Paraaortic lymph node (tissue), 1 donor: ENCODE measurements around the genes STK26, HPRT1 and SMIM10.

DNA sequence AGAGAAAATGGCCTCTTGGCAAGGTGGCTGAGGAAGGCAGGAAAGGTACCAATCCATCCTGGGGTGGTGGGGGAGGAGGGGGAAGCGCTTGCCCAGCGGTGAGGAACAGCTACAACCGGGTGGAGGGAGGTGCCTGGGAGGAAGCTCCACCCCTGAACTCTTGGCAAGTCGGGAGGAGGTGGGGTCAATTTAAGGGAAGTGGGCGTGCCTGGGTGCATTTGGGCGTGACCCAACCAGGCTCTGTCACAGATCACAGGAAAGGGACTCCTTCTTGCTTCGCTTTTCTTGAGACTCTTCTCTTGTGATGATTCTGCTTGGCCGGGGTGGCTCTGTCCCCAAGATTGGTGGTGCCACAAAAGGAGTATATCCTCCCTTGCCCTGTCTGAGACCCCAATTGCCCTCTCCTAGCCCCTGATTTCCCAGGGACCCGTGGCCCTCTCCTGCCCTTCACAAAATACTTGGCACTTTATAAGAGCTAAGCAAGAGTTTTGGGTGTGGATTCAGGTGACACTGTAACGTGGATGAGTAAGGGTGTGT lies 41.8 kb downstream of the BCORL1 start:
- PRO-cap = bidirectional peak, plus-strand start at position 246 of the sequence, minus-strand start at position 162 of the sequence; unidirectional peak, plus-strand start at position 246 of the sequence

GRCh38 chrX:130073876-130074396 lies 36.4 kb downstream of the ELF4 start:
- PRO-cap = no peak

DNA sequence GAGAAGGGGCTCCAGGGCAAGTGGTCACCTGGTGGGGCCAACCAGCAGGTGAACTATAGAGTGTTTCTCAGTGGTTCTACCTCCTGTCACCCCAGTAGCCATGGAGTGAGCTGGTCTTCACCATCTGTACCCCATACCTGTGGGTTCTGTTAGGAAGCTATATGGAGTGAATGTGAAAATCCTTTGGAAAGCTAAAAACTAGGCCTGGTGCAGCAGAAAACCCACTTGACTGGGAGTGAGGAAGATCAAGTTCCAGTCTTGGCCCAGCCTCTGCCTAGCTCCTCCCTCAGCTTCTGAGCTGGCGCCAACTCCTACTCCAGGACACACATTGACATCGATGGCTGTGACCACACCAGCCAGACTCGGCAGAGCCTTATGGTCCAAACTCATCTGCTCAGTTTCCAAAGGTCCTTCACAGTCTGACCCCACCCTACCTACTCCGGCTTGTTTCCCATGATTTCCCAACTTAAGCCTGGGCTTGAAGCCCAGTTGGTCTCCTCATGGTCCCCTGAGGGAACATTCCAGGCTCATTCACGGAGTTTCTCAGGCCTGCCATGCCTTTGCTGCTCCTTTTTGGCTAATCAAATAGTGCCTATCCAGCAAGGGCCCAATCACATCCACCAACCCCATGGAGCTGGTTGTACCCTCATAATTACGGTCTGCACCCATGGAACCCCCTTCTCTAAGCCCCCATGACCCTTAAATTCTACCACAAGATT lies 10.2 kb downstream of the ELF4 start:
- PRO-cap = no peak

GRCh38 chrX:130120270-130121574 lies 10.4 kb upstream of the ELF4 start:
- PRO-cap = unidirectional peak, minus-strand start at chrX:130121100

GRCh38 chrX:131831045-131831441 lies 192.1 kb upstream of the STK26 start:
- PRO-cap = no peak

DNA sequence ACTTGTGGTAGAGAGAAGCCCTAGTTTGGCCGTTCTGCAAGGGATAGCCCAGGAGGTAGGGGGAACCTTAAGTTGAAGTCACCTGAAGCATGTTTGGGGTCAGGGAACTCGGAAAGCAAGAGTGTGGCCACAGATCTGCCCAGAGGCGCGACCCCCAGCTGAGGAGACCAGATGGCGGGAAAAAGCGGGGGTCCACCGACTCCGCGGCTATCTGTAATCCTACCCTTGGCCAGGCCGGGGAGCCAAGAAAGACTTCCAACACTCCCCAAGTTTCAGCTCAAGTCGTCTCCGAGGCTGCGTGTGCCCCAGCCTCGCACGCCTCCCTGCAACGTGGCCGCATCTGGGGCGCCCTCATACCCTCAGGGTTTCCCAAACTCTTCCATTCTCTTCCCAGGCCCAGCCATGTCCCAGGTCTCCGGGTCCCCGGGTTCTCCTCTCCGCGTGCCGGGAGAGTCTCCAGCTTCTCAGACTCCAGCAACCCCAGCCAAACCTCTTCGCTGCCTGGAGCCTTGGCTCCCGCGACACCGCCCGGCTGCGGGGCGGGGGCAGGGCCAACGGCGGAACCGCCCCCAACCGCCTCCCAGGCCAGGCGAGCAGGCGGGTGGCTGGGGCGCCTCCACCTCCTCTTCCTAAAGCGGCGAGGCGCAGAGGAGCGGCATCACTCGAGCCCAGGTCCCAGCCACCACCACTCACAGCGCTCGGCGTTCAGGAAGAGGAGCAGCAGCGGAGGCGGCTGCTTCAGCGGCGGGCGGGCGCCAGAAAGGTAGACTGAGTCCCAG lies at the start of gene STK26:
STK26 (plus strand) TSS at position 658 of the 779 bp plus-strand sequence.
- PRO-cap = bidirectional peak, plus-strand start at position 658 of the sequence, minus-strand start at position 482 of the sequence

- PRO-cap = no peak
Observed at GRCh38 chrX:132119693-132120103, 8.1 kb downstream of the FRMD7 start.

DNA sequence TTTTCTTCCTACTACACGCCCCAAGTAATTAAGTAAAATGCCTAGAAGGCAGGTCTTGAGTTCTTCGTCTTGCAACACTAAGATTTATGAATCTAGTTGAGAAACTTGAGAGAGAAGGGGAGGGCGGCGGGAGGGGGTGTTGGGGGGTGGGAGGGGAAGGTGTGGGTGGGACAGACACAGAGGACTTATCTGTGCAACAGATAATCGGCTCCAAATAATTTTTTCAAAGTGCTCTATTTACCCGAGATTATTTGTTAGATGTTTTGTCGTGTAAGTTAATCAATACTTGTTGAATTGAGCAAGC lies 2.9 kb downstream of the RAP2C start:
- PRO-cap = no peak

GRCh38 chrX:132216708-132217821 lies 2.2 kb downstream of the RAP2C start:
- PRO-cap = bidirectional peak, plus-strand start at chrX:132217515, minus-strand start at chrX:132217369

DNA sequence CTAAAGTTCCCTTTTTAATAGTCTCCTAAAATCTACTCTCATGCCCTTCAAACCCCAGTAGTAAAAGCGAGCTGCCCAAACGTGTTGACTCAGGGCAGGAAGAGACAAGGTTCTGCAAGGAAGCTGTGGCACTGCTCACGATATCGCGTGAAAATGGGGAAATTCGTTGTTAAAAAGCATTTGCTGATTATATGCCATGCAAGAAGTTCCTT lies 555 bp downstream of the MBNL3 start:
- PRO-cap = no peak

DNA sequence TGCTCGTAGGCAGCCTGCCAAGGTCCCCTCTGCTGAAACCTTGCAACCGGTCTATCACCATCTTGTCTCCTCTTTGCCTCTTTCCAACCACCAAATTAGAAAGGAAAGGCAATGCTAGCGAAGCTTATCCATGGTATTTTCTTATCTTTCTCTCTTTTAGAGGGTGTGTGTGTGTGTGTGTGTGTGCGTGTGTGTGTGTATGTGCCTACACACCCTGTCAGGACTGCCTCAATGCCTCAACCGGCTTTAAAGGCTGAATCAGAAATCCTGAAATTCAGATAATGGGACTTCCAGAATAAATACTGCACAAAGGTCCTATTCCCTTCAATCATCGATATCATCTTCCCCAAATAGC lies 124.4 kb upstream of the MBNL3 start:
- PRO-cap = unidirectional peak, minus-strand start at position 237 of the sequence

GRCh38 chrX:132956285-132956822 lies 2.1 kb downstream of the HS6ST2 start:
- PRO-cap = no peak

DNA sequence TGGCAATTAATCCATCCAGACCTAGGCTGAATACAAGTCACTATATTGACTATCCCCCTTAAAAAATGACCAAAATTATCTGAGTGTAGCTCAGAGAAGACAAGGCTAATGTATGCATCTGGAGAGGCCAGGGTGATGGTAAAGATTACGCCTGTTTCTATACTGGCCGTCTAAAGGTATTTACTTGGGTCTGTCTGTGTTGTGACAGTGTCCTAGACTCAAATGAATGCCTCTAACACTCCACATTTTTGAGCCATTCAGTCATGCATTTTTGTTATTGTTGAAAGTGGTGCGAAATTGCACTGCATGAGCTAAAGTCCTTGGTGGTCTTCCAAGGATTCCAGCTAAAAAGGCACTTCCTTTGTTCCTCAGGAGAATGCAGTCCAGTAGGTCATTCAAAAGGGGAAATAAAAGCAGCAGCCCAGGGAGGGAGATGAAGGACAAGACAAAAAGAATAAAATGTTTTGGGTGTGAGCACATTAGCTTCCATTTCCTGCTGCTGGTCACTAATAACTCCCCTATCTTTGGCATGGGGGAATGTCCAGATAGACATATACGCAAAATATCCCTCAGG lies 3.1 kb downstream of the GPC4 start:
- PRO-cap = no peak

GRCh38 chrX:133444782-133445561 lies 29.7 kb upstream of the GPC4 start:
- PRO-cap = no peak

GRCh38 chrX:133922994-133923385 lies 62.4 kb downstream of the GPC3 start:
- PRO-cap = no peak

DNA sequence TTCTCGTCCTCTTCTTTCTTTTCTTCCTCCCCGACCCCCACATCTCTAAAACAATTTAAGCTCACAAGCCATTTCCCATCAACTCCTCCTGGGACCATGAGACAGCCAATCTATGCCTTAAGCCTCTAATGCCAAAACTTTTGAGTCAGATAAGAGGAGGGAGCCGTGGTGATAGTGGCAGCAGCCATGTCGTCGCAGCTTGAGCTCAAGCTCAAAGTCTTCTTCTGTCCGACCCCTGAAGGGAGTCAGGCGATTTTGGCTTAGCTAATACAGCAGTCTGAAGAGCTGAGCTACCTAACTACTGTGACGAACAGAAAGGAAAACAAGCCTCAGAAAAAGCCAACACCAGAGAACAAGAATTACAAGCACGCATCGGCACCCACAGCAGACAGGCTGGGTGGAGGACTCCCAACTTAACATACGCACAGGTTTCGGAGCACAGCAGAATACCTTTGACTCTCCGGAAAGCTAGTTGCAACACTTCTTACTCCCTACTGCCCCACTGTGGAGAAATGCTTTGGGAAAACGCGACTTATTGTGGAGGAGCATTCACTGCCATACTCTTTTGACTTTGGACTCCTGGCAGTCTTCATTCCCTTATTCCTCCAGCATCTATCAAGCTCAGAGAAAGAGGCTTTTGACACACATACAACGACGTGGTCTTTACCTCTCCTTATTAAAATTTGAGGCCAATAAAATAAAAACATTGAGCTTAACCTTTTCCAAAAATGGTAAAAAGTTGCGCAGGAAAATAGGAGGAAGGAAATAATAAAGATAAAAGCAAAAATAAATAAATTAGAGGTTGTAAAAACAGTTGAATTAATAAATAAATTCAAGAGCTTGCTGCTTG lies 41.2 kb upstream of the GPC3 start:
- PRO-cap = no peak

DNA sequence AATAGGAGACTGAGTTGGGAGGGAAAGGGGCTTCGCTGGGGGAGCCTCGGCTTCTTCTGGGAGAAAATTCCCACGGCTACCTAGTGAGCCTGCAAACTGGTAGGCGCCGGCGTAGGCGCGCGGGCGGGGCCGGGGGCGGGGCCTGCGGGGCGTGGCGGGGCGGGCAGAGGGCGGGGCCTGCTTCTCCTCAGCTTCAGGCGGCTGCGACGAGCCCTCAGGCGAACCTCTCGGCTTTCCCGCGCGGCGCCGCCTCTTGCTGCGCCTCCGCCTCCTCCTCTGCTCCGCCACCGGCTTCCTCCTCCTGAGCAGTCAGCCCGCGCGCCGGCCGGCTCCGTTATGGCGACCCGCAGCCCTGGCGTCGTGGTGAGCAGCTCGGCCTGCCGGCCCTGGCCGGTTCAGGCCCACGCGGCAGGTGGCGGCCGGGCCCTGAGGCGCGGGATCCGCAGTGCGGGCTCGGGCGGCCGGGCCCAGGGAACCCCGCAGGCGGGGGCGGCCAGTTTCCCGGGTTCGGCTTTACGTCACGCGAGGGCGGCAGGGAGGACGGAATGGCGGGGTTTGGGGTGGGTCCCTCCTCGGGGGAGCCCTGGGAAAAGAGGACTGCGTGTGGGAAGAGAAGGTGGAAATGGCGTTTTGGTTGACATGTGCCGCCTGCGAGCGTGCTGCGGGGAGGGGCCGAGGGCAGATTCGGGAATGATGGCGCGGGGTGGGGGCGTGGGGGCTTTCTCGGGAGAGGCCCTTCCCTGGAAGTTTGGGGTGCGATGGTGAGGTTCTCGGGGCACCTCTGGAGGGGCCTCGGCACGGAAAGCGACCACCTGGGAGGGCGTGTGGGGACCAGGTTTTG lies at the start of gene HPRT1:
HPRT1 (plus strand) TSS at position 190 of the 841 bp plus-strand sequence.
- PRO-cap = bidirectional peak, plus-strand start at position 221 of the sequence, minus-strand start at position 56 of the sequence; bidirectional peak, plus-strand start at position 525 of the sequence, minus-strand start at position 444 of the sequence

GRCh38 chrX:134520124-134520552 lies 60.2 kb downstream of the HPRT1 start:
- PRO-cap = no peak

DNA sequence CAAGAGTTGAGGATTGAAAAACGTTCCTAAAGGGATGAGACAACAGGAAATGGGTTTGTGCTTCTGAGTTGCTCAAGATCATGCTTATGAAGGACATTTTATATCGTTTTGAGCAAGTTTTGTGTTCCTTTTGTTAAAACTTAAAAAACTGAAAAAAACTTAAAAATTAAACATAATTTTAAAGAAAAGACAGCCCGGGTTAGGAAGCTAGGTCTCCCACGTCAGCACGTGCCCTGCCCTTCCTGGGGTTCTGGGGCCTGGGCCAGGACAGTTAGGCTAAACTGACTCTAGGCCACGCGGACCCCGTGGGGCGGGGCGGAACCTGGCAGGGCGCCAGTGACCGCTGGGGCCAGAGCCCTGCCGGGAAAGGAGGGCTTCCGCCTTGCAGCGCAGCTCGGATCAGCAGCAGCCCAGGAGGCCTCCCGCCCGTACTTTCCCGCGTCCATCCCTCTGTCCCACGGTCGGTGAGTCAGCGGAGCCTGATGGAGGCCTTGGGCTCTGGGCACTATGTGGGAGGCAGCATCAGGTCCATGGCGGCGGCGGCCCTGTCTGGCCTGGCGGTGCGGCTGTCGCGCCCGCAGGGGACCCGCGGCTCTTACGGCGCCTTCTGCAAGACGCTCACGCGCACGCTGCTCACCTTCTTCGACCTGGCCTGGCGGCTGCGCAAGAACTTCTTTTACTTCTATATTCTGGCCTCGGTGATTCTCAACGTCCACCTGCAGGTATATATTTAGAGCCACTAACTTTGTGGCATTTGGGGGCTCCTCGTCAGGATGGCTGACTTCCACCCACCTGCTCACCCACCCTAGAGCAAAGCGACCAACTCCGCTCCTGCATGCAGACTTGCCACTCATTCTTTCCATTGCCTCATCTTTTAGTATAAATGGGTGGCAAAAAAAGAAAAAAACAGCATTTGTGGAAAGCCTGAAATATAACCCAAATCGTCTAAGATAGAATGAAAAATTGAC lies at the start of gene SMIM10:
SMIM10 (plus strand) TSS at position 378 of the 968 bp plus-strand sequence.
- PRO-cap = bidirectional peak, plus-strand start at position 392 of the sequence, minus-strand start at position 252 of the sequence

DNA sequence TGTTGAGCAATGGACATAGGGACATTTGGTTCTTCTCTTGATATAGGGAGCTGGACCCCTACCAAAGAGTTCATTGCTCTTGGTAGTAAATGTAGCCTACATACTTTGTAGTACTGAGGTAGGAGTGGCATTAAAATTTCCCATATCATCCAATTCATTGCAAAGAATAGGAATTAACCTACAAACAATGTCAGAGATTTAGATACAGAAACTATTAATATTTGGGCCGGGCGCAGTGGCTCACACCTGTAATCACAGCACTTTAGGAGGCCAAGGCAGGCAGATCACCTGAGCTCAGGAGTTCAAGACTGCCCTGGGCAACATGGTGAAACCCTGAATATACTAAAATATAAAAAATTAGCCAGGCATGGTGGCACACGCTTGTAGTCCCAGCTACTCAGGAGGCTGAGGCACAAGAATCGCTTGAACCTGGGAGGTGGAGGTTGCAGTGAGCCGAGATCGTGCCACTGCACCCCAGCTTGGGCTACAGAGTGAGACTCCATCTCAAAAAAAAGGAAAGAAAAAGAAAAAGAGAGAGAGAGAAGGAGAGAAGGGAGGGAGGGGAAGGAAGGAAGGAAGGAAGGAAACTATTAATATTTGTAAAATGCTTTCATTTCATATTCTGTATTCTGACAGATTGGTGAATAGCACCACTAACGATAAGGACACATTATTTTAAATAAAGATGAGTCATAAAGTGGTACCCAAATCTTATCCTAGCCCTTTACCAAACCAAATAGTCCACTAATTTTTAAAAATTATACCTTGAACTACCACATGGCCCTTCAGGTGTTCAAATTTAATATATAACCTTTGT lies 21.7 kb downstream of the INTS6L start:
- PRO-cap = no peak